ENCODE measurements around the gene RGL2.

- RRBS = no CpG with 5 or more reads among the region's 1 CpG
Measured at GRCh38 chr6:33028351-33028835, 19.0 kb upstream of the HLA-DOA start.

DNA sequence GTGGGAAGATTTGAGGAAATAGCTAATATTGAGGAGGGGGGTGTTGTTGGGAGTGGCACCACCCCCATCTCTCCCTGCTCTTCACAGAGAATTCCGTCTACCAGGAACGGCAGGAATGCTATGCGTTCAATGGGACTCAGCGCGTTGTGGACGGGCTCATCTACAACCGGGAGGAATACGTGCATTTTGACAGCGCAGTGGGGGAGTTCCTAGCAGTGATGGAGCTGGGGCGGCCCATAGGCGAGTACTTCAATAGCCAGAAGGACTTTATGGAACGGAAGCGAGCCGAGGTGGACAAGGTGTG is 41.0 kb downstream of the HLA-DPB1 start:
- RRBS = no CpG with 5 or more reads among the region's 14 CpGs

DNA sequence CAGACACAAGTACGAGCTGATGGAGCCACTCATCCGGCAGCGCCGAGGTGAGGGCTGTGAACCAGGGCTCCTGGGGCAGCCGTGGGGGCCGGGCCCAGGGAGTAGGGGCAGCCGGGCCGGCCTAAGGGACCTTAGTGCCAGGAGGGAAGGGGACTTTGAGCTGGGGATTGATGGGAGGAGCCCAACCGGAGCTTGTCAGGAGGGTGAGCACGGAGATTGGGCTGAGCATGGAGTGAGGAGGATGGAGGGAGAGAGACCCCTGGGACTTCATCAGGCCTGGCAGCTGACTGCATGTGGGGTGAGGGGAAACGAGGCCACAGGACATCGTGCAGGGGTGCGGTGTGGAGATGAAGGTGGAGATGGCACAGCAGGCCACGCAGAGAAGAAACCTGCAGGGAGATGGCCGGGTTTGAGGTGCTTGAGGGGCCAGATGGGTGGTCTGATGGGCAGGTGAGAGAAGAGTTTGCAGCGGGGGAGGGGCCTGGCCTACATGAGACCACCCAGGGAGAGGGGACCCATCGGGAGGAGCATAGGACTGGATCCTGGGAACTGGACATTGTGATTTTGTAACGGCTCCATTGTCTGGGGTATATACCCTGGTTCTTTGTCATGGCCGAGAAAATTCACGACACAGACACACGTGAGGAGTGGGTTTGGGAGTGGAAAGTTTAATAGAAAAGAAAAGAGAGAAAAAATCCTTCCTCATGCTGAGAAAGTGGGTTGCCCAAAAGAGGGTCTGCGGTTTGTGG is 41.6 kb downstream of the HLA-DPB1 start:
- RRBS = 27% methylated on average over 5 of the region's 22 CpGs

- RRBS = 37% methylated on average over 2 of the region's 5 CpGs
Measured at GRCh38 chr6:33199492-33199794, 1.0 kb downstream of the RXRB start.

DNA sequence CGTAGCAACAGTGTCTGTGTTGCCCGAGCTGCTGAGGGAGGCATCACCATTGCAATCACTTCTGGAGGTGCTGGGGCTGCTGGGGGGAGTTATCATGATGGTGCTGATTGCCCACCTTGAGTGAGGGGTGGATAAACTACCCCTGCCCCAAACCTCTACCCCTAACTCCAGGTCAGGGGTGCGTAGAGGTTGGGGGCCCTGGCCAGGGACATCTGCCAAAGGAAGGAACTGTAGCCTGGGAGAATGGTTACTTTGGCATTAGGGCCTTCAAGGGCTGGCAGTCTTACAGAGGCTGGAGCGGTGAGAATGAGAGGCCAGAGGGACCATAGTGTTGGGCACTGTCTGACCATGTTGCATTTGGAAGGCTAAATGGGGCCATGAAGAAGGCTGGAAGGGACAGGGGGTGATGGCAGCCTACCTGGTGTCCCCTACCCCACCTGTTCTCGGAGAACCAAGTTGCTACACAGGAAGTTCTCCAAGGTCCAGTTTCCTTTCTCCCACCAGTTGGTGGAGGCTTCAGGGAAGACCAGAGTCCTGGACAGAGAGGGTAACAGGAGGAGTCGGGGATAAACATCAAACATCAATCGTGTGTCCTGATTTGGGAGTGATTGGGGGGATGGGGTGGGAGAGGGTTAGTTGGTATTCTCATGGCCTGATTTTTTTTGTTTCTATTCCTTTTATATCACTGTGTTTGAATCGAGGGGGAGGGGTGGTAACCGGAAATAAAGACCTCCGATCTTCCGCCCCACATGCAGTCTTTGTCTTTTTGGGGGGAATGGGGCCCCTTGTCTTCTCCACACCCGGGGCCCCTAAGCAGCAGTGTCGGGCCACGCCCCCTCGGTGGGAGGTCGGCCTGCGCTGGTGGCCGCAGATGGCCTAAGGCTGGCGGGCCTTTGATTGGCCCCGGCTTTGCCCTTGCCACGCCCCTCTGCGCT is 498 bp upstream of the HSD17B8 start:
- RRBS = 1% methylated on average over 4 of the region's 22 CpGs

- RRBS = no CpG with 5 or more reads among the region's 8 CpGs
Measured at GRCh38 chr6:33297379-33297633, 1.4 kb downstream of the RGL2 start.

DNA sequence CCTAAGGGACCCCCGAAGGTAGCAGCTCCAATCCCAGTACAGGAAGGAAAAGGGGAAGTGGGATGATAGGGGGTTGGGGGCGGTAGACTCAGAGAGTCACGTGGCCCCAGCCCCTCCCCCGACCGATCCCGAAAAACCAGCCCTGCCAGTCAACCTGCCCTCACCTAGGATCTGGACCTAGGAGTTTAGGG is 1.2 kb downstream of the RGL2 start:
- RRBS = no CpG with 5 or more reads among the region's 6 CpGs

- RRBS = no CpG with 5 or more reads among the region's 9 CpGs
Measured at GRCh38 chr6:33297825-33298040, 1.0 kb downstream of the RGL2 start.

GRCh38 chr6:33298550-33299121 is at the start of gene RGL2:
Gene RGL2, minus strand, starts transcription at chr6:33298942.
- RRBS = 5% methylated on average over 3 of the region's 43 CpGs

DNA sequence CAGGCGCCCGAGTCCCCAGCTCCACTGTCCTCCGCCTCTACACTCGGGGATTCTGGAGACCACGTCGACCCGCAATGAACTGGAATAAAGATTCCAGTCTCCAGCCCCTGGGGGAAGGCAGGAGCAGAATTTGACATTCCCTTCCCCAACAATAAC is 258 bp upstream of the RGL2 start:
- RRBS = no CpG with 5 or more reads among the region's 7 CpGs

- RRBS = no CpG with 5 or more reads among the region's 19 CpGs
Measured at GRCh38 chr6:33415833-33416869, 1.8 kb downstream of the CUTA start.

DNA sequence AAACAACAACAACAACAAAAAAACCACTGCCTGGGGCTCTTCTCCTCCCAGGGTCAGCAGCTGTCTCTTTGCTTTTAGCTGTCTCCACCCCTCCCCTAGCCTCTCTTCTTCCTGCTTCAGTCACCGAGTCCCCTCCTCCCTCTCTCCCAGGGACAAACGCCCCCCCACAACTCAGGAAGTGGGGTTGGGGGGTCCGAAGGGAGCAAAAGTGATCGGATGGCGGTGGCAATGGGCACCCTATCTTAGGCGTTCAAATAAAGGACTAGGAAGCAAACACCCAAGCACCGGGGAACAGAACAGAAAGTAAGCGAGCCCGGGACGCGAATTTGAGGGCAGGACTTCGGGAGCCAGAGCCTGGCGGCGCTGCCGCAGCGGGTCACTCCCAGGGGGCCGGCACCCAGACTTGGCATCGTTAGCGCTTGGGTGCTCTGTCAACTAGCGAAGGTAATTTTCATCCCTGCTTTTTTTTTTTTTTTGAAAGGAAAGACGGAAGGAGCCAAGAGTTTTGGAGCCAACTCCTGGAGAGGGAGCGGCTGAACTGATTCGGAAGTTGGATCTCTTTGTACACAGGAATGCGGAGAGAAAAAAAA is 893 bp upstream of the ITPR3 start:
- RRBS = under 1% methylated on average over 9 of the region's 24 CpGs

DNA sequence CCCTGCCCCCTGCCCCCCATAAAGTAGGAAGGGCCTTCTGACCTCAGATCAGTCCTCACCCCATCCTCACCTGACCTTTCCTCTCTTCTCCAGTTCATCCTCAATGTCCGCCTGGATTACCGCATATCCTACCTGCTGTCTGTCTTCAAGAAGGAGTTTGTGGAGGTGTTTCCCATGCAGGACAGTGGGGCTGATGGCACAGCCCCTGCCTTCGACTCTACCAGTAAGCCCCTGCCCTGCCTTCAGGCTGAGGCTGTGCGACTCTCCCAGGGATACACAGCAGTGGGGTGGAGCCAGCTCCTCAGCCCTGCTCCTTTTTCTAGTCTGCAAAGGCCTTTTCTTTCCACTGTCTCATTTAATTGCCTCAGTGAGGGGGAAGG is 38.0 kb downstream of the UQCC2 start:
- RRBS = no CpG with 5 or more reads among the region's 4 CpGs

DNA sequence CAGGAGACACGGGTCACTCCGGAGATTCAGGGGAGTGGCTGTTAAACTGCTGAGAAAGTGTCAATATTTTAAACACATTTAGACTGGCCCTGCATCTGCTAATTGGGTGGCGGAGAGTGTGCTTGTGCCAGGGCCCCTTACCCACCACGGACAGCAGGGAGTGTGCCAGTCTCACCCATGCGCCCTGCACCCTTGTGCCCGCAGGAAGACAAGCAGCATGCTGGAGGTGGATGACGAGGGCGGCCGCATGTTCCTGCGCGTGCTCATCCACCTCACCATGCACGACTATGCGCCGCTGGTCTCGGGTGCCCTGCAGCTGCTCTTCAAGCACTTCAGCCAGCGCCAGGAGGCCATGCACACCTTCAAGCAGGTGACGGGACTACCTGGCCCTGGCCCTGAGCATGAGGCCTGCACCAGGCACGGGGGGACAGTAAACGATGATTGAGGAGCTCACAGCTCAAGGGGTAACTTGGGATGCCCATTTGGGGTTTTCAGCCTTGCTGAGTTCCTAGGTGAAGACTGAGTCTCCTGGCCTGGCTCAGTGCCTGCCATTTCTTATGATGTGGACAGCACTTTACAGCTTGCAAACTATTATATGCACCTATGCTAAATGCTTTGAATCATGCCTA is 35.9 kb downstream of the UQCC2 start:
- RRBS = no CpG with 5 or more reads among the region's 19 CpGs

GRCh38 chr6:33685104-33685526 is 26.4 kb downstream of the UQCC2 start:
- RRBS = no CpG with 5 or more reads among the region's 14 CpGs

DNA sequence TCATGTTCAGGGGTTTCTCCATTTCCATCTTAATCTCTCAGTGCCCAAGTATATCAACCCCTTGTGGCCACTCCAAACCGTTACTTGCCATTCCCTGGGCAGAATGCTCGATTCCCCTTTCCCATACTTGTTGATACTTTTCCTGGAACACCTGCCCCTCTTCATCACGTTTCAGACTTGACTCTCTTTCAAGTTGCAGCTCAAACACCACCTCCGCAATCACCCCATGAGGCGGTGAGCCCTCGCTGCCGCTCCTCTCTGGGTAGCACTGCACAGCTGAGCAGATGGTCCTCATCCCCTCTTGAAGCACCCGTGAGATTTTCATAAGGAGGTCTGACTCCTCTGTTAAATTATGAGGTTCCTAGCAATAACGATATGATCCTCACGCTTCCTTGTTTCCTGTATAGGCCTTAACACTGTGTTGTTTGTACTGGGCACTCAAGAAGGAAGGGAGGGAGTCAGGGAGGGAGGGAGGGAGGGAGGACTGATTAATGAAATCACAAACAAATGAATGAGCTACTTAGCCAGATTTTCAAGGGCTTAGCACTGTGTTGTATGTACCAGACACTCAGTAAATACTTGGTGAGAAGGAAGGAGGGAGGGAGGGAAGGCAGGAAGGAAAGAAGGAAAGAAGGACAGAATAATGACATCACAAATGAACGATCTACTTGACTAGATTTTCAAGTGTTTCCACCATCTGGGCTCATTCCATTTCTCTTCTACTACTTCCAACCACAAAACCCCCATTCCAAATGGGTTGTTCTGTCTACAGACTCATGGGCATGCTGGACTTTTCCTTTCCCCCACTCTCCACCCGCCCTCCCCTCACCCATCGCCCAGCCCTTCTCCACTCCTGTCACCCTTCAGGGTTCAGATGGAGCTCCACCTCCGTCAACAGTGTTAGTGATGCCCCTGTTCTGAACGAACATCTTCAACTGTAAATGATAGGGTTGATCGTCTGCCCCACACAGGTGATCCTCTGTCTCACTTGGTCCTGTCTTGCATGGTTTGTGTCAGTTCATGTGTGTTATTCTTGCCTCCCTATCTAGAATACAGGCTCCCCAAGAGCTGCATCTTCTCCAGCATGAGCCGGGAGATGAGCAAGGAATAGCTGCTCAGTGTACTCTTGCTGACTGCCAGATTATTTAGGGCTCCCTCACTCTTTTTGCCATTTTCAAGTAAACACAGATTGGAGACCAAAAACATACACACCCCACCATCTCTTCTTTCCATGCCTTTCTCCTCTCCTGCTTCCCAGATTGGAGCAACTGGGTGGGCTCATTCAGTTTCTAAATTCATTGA is 8.3 kb upstream of the UQCC2 start:
- RRBS = no CpG with 5 or more reads among the region's 17 CpGs

GRCh38 chr6:33730308-33731160 is 16.2 kb downstream of the IP6K3 start:
- RRBS = no CpG with 5 or more reads among the region's 19 CpGs

DNA sequence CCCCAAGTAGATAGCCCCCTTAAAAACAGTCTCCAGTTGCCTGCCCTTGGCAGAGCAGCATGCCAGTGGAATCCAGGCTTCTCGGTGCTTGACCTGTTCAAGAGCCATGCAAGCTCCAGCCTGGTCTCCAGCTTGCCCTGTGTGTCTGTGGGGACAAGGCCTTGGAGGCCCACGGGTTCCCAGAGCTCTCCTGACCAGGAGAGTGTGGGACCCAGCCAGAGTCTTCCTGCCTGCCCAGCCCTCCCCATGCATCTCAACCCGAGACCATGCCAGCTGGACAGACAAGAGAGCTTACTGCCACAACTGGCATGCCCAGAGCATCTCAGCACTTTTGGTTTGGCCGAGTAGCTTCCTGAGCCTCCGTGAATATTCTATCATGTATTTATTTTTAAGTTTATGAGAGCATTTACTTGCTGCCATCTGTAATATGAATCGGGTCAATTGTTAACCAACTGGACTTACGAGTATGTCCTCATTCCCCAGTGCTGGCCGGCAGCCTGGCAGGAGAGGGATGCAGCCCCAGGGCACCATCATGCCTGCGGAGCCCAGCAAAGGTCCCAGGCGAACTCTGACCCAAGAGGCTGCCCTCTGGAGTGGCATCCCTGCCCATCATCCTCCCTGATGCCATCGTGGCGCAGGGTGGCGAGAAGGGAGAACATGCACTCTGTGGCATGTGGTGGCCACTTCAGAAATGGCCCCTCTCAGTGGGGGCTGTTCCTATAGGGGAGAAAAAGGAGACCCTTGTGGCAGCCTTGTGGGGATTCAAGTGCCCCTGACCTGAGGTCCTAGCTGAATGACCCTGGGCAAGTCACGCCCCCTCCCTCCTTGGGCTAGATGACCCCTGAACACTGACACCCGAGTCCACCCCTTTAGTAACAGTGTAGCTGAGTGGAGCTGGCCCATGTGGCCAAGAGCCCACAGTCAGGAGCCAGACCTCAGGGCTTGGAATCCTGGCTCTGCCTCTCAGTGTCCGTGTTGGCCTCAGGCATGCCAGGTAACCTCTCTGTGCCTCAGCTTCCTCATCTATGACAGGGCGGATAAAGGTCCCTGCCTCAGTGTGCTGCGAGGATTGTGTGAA is 14.7 kb downstream of the IP6K3 start:
- RRBS = no CpG with 5 or more reads among the region's 18 CpGs

- RRBS = no CpG with 5 or more reads among the region's 5 CpGs
Measured at GRCh38 chr6:33734210-33734520, 12.5 kb downstream of the IP6K3 start.

- RRBS = no CpG with 5 or more reads among the region's 14 CpGs
Measured at GRCh38 chr6:33776793-33777224, 12.1 kb downstream of the LEMD2 start.

All from GM12892 (cell line).